Peritoneum (tissue), 1 donor: Measurements from ENCODE around the genes TBC1D21 and ISLR2.

DNA sequence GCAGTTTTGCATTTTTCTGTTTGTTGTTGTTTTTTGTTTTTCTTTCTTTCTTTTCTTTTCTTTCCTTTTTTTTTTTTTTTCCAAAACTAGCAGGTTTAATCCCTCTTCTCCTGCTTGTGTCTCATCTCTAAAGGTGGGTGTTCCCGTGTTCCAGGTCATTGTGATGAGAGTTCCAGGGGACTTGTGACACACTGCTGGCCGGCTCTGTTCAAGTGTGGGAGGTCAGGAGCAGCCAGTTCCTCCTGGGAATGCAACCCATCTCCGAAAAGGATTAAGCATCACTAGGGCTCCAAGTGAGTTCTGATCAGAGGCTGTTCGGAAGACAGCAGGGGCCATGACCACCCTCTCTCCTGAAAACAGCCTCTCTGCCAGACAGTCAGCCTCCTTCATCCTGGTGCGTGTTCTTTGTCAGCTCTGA is at the start of gene TBC1D21:
TBC1D21 (plus strand) TSS at position 189 of the 418 bp plus-strand sequence.
- PRO-cap, result no peak

- PRO-cap, result no peak
Measured at GRCh38 chr15:73920437-73920952, 5.8 kb upstream of the LOXL1 start.

DNA sequence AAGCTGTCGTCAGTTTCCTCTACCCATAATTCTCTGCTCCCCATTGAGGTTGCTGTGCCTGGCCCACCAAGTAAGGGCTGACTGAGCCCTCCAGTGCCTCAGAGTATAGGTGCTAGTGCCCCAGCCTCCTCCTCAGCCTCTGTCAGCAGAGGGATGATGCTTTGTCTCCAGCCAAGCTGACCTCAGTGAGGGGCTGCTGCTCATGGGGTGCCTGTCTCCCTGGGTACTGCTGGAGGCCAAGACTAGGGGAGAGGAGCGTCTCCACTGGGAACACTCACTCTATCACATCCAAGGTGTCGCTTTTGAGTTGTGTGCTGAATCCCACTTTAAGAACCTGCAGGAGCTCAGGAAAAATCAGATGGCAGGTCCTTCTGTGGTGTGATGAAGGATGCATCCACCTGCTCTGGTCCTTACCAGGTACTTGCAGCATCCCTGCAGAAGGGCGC is 3.0 kb downstream of the LOXL1 start:
- PRO-cap, result no peak

GRCh38 chr15:73946964-73947426 is 20.7 kb downstream of the LOXL1 start:
- PRO-cap, result no peak

- PRO-cap, result unidirectional peak, plus-strand start at chr15:73982868
Measured at GRCh38 chr15:73982027-73983005, 9.8 kb downstream of the STOML1 start.

GRCh38 chr15:73983006-73983984 is 8.8 kb downstream of the STOML1 start:
- PRO-cap, result no peak

- PRO-cap, result no peak
Measured at GRCh38 chr15:74053986-74054468, 28.3 kb downstream of the GOLGA6A start.

DNA sequence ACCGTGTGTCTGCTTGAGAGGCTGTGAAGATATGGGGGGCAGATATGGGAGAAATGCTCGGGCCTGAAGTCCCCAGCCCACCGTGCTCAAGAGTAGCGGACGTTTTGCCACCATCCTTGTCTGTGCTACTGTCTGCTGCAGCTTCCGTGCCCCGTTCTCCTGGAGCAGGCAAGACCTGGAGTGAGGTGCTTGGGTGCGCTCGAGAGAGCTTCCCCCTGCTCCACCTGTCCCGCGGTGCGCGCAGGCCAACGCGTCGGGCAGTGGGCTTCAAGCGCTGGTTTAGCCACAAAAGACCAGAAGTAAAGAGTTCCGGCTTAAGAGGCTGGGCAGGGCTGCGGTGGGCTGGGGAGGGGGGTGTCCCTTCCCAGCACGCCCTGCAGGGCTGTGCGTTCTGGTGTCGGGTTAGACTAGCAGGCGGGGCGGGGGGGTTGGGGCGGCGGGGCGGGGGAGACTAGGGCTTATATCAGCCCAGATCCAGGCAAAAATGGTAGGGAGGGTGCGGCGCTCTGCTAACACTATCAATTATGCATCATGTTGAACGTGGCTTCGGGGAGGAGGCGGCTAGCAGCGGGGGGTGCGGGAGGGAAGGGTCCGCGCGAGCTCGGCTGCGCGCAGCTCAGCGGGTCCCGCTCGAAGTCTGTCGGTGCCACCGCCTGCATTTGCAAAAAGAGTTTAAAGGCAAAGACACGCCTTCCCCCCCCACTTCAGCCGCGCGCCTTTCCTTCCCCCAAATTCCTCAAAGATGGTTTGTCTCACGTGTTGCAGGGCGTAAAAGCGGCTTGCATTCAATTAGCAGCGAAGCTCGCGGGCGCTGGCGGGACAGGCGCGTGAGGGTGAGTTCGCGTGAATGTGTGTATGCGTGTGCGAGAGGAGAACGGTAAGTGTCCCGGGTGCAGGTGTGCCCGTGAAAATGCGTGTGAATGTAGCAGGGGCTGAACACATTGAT is at the start of gene ISLR2:
ISLR2 (plus strand) TSS at position 798 of the 946 bp plus-strand sequence.
- PRO-cap, result no peak

DNA sequence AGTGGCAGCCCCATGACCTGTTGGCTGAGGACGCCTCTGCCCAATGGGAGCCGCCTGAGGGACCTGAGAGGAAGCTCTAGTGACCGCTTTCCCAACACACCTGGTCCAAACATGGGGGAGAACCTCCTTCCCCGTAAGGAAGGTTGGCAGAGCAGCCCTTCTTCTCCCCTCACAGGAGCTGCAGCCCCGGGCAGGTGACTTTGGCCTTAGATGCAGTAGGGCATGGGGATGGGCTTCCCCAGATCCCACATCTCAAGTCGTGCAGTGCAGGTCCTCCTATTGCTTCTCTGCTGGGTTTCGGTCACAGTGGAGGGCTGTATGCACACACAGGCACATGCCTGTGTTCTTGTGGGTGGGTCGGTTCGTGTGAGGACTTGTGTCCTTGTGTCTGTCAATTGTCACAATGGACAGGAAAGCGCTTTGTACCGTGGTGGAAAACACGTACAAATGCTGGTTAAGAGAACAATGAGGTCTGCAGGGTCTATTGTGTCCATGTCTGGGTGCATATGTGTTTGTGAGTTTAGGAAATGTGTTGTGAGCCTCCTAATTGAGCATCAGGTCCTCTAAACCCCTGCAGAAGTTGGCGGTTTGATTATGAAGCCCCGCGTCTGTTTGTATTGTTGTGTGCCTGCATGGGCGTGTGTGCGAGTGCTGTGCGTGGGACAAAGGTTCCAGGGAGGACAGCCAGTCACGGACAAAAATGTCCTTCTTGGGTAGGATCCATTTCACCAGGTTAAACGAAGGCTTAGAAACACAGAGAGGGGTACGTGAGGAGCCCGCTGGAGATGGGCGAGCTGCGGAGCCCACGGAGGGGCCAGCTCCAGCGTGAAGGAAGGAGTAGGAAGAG is 1.5 kb downstream of the ISLR2 start:
- PRO-cap, result no peak

- PRO-cap, result no peak
Measured at GRCh38 chr15:74385667-74386091, 18.2 kb upstream of the CYP11A1 start.

DNA sequence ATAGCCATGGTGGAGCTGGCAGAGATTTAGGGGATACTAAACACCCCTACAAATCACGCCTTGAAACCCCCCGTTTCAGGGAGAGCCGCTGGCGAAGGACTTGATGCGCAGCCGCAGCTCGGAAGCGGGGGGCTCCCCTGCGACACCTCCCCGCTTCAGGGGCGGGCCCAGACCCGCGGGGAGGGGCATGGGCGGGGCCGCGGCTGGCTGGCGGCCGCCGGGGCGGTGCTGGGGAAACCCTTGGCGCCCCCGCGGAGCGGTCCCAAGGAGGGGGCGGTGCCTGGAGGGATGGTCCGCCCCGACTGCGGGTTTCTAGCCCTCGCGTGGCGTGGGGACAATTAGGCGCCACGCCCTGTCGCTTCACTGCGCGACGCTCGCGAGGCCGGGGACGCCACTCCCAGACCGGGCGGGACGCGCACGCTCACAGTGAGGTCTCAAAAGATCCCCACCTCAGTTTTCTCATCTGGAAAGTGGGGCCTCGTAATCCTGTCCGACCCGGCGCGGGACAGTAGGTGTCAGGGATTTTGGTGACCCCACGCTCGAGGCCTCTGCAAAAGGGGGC is 1.0 kb upstream of the CLK3 start:
- PRO-cap, result unidirectional peak, plus-strand start at position 363 of the sequence

DNA sequence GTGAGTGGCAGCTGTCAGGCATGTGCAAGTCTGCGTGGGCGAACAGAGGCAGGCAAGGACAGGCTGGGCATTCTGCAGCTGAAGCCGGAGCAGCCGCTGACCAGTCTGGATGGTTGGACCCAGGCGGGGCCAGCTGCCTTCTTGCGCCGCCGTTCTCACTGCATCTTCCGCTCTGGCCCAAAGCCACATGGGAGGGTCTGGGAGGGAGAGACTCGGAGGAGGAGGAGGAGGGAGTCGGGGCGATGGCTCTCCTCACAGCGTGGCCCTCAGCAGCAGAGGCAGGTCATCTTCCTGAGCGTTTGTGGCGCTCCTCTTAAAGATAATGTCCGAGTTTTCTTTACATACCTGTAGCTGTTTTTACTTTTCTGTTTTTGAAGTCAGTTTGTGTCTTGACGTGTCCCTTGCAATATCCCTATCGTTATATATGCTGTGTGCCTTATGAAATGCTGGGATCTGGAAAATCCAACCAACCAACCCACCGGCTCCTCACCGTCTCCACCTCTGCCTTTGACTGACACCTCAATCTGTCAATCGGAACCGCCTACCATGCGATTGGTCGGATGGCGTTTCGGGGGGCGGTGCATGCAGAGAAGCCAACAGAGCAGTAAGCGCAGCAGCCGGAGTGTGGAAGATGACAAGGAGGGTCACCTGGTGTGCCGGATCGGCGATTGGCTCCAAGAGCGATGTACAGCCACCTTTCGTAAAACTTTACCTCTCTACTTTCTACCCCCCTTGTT is 6.1 kb downstream of the CLK3 start:
- PRO-cap, result no peak

- PRO-cap, result no peak
Measured at GRCh38 chr15:74709730-74710165, 13.9 kb upstream of the EDC3 start.

GRCh38 chr15:74782883-74783748 is 1.2 kb downstream of the CSK start:
- PRO-cap, result no peak

DNA sequence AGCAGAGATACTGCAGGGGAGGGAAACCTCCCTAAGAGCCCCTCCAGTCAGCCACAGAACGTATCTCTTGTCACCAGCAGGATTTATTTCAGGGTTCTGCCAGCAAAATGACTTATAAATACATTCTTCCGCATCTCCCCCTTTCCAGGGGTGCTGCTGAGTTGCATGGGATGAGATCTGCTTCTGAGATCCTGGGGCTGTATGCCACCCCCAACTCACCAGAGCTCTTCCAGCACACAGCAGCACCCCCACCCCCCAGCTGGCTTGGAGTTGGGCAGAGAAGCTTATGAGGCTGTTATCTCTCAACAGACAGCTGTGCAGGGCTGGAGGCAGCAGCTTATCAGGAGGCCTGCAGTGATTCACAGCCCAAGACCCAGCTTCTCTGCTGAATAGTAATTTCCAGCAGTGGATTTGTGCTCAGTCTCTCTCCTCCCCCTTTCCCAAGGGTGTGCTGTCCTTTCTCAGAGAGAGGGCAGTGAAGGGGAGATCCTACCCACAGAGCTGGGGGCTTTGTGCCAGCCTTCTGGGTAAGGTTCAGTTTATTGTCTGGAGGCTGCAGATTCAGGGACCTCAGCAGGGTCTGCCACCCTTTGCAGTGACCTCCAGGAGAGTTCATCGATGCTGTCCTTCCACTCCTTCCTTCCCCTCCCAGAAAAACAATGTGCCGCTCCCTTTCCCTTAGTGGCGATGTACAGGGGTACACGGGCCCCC is 2.1 kb downstream of the RPP25 start:
- PRO-cap, result no peak

- PRO-cap, result no peak
Measured at GRCh38 chr15:75023723-75024068, 306 bp downstream of the PPCDC start.

- PRO-cap, result no peak
Measured at GRCh38 chr15:75353994-75354834, 7.4 kb downstream of the NEIL1 start.

DNA sequence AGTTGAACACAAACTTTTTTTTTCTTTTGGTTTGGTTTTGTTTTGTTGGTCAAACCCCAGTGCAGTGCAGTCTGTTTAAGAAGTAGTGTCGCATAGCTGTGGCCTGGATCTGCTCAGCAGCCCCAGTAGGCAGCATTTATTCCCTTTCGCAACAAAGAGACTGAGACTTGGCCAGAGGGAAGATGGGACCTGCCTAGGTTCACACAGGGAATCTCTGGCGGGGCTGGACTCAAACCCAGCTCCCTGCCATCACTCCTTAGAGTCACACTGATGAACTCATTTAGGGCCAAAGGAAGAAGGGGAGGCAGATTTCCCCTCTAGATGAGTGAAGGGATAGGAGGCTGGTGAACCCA is 13.8 kb downstream of the SNX33 start:
- PRO-cap, result no peak

GRCh38 chr15:75700225-75700866 is 12.3 kb downstream of the CSPG4 start:
- PRO-cap, result no peak

GRCh38 chr15:75707617-75707844 is 5.1 kb downstream of the CSPG4 start:
- PRO-cap, result no peak